ENCODE data around the genes GATC, CABP1 and P2RX7.

DNA sequence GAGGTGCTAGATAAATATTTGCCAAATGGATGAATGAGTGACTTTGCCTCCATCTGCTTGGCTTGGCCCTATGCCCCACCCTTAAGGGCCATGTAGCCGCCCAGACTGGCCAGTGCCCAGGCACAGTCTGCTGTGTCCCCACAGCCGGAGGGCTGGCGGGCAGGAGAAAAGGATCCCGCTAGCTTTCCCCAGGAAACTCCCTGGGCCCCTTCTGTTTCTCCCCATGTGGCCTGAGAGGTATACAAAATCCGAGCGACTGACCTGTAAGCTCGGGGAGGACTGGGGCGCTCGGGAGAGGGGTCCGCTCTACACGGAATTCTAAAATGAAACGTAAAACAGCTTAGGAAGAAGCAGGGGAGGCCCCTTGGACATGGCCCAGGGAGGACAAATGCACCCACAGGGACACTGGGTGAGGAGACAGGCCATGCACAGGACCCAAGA lies 17.9 kb downstream of the MSI1 start:
- RRBS, 2 experiments: no CpG with 5 or more reads among the region's 12 CpGs

DNA sequence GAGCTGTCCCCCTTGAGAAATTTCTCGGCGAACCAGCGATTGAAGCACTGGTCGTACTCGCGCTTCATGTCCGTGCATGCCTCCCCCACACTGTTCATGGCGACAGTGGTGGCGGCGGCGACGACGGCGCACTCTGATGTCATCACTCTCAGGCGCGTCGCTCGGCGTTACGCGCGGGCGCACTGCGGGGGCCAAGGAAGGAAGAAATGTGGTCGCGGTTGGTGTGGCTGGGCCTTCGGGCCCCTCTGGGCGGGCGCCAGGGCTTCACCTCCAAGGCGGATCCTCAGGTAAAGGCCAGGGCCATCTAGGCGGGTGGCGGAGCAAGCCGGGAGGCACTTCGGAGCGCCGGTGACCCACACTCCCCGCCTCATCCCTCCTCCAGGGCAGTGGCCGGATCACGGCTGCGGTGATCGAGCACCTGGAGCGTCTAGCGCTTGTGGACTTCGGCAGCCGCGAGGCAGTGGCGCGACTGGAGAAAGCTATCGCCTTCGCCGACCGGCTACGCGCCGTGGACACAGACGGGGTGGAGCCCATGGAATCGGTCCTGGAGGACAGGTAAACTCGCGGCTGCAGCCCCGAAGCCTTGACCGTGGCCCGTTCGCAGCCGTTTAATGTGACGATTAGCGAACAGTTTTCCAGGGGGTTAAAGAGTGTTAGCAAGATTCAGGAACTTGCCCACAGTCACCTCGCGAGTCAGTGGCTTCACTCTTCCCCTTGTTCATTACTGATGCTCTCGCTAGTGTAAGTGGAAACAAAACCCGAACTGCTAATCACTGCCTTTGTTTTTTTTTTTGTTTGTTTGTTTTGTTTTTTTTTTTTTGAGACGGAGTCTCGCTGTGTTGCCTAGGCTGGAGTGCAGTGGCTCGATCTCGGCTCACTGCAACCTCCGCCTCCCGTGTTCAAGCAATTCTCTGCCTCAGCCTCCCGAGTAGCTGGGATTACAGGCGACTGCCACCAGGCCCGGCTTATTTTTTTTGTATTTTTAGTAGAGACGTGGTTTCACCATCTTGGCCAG lies at the start of gene GATC:
TSS of gene GATC (plus strand) at position 170 of the 1,015 bp plus-strand sequence.
- RRBS, 2 experiments: under 1 to 2% methylated on average over 13 of the region's 80 CpGs

DNA sequence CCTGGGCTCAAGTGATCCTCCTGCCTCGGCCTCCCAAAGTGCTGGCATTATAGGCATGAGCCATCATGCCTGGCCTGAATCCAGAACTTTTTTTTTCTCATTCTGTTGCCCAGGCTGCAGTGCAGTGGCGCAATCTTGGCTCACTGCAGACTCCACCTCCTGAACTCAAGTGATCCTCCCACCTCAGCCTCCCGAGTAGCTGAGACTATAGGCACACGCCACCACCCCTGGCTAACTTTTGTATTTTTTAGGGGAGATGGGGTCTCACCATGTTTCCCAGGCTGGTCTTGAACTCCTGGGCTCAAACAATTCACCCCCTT lies 6.3 kb downstream of the GATC start:
- RRBS, 2 experiments: no CpG with 5 or more reads among the region's 4 CpGs

DNA sequence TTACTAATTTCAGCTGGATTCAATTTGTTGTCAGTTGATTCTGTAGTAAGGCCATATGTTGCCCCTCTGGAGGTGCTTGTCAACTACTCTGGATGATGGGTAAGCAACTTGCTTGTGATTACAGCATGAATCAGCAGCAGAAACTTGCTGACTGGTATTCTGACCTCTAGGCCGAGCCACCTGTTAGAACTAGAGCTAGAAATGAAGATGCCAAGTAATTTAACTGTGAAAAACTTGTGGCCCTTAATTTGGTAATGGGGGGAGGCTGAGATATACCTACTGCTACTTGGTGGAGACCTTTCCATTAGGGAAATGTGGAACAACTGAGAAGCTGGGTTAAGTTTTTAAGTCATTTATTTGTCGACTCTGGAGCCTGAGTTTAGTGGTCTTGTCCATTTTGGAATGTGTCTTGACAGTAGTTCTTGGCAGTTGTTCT lies 5.2 kb downstream of the RNF10 start:
- RRBS, 2 experiments: no CpG with 5 or more reads among the region's 2 CpGs

GRCh38 chr12:120562758-120563210 lies 18.4 kb downstream of the POP5 start:
- RRBS, 2 experiments: no CpG with 5 or more reads among the region's 6 CpGs

GRCh38 chr12:120576122-120577299 lies 4.7 kb downstream of the POP5 start:
- RRBS, 2 experiments: no CpG with 5 or more reads among the region's 6 CpGs

DNA sequence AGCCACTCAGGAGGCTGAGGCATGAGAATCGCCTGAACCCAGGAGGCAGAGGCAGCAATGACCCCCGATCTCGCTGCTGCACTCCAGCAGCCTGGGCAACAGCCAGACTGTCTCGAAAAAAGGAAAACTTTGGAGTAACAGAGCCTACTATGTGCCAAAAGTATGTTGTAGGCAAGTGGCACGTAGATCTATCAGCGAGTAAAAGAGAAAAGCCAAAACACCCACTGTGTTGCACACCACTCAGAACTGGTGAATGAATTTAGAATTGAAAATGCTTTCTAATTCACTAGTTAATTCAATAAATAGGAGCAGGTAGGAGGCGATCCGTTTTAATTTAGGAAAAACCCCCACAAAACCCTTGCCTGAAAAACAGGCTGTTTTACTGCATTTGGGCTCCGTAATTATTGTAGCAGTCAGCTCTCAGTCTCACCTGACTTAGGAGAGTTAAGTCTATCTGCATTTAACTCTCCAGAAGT lies 1.0 kb downstream of the POP5 start:
- RRBS, 2 experiments: no CpG with 5 or more reads among the region's 9 CpGs

- RRBS, 2 experiments: under 1% methylated on average over 73 to 76 of the region's 113 CpGs
Measured at GRCh38 chr12:120640357-120641141, at the start of gene CABP1. TSS of gene CABP1 (plus strand) at chr12:120640626.

DNA sequence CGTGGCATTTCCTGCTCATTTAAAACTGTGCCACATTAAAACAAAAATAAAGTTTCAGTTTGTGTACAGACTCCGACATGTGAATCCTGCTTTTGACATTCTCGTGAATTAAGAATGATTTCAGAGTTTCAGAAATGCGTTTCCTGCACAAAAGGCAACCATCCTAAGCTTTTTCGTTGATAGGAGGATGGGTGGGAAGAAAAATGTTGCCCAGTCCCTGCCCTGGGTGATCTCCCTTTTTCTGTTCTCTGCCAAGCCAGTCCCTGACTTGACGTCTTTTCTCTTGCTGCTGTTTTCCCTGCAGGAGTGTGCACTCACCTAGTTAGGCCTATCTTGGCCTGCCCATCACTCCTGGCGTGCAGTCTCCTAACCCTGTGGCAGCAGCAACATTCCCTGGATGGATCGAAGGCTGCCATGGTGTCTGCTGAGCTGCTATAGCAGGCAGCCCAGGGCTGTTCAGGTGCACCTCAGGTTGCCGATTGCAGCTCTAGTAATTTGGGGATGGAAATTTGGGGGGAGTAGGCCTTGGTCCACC lies 1.1 kb downstream of the UNC119B start:
- RRBS, 2 experiments: no CpG with 5 or more reads among the region's 9 CpGs

DNA sequence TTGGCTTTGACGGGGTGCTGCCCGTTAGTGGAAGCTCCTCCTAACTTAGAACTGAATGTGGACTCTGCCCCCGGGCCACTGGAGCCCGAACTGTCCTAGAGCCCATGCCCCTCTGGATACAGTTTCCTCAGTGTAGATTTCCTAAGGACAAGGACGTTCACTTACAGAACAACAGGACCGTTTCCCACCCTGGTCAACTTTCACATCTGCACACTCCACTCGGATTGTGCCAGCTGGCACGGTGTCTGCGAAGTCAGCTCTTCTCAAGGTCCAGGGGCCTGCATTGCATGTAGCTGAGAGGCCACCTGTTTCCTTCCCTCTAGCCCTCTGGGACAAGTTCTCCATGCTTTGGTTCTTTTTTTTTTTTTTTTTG lies 16.5 kb downstream of the ACADS start:
- RRBS, 2 experiments: 100% methylated on average over 1 of the region's 9 CpGs; no CpG with 5 or more reads in 1 of the 2 experiments

DNA sequence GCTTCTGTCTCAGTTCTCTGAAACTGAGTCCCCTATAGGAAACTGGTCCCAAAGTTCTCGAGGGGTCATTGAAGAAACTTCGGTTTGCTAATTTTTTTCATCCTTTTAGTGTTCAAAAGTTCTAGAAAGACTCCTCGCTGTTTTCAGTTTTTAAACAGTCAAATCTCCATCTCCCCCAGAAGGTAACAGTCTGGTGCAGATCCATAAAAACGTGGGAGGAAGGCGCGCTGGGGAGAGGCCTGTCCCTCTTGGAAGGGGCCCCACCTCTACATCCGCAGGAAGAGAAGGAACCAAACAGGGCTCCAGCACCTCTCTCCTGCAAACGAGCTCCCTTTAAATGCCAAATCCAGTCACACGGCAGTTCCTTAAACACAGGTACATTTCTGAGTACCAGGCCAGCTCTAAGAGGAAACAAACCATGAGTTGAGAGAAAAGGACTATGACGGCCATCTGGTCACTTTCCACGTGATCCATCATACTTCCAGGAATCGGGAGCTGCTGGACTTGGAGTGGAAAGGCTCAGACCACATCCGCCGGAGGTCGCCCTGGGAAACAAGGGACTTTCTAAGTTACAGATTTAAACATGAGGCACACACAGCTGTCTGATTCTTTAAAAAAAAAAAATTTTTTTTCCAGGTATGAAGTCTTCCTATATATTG lies 39.0 kb downstream of the ACADS start:
- RRBS, 2 experiments: no CpG with 5 or more reads among the region's 15 CpGs

- RRBS, 2 experiments: no CpG with 5 or more reads among the region's 13 CpGs
Measured at GRCh38 chr12:120768514-120769321, 43.1 kb downstream of the ACADS start.

DNA sequence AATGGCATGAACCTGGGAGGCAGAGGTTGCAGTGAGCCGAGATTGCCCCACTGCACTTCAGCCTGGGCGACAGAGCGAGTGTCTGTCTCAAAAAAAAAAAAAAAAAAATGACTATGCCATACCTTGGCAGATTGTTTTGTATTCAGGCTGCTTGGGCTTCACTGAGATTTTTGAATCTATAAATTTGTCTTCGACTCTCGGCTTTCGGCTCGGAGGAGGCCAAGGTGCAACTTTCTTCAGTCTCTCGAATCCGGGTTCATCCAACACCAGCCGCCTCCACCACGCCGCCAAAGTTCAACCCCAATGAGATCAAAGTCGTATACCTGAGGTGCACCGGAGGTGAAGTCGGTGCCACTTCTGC lies 12.3 kb upstream of the SPPL3 start:
- RRBS, 2 experiments: no CpG with 5 or more reads among the region's 15 CpGs

- RRBS, 2 experiments: no CpG with 5 or more reads among the region's 15 CpGs
Measured at GRCh38 chr12:121128096-121128680, 4.5 kb upstream of the P2RX7 start.

- RRBS, 2 experiments: no CpG with 5 or more reads among the region's 26 CpGs
Measured at GRCh38 chr12:121132514-121133682, at the start of gene P2RX7. TSS of gene P2RX7 (plus strand) at chr12:121132876.

GRCh38 chr12:121227137-121227801 lies 17.3 kb downstream of the P2RX4 start:
- RRBS, 2 experiments: 70% methylated on average over 4 of the region's 11 CpGs; no CpG with 5 or more reads in 1 of the 2 experiments

- RRBS, 2 experiments: no CpG with 5 or more reads among the region's 9 CpGs
Measured at GRCh38 chr12:121289022-121289400, 7.5 kb downstream of the CAMKK2 start.

- RRBS, 2 experiments: no CpG with 5 or more reads among the region's 9 CpGs
Measured at GRCh38 chr12:121308236-121308738, 11.8 kb upstream of the CAMKK2 start.

DNA sequence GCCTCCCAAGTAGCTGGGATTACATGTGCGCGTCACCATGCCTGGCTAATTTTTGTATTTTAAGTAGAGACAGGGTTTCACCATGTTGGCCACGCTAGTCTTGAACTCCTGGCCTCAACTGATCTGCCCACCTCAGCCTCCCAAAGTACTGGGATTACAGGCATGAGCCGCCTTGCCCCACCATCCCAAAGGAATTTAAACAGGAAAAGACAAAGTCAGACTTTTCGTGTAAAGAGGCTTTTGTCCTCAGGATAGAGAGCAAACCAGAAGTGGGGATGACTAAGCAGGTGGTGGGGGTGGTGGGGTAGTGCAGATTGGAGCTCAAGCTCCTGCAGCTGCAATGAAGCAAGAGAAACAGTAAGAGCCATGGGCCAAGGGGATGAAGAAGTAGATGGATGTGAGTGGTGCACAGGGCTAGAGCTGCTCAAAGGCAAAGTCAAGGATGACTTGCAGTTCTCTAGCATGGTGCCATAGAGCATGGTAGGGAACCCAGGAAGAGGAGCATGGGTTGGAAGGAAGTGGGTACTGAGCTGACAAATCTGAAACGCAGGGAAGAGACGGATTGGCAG lies 11.6 kb upstream of the RNF34 start:
- RRBS, 2 experiments: no CpG with 5 or more reads among the region's 7 CpGs

- RRBS, 2 experiments: 4 to 27% methylated on average over 13 of the region's 23 CpGs
Measured at GRCh38 chr12:121467820-121468110, 67.8 kb downstream of the RNF34 start.

All from NT2/D1 (cell line).